Cardiac atrium fibroblast (primary cell): ENCODE measurements around a stretch of chr2.

DNA sequence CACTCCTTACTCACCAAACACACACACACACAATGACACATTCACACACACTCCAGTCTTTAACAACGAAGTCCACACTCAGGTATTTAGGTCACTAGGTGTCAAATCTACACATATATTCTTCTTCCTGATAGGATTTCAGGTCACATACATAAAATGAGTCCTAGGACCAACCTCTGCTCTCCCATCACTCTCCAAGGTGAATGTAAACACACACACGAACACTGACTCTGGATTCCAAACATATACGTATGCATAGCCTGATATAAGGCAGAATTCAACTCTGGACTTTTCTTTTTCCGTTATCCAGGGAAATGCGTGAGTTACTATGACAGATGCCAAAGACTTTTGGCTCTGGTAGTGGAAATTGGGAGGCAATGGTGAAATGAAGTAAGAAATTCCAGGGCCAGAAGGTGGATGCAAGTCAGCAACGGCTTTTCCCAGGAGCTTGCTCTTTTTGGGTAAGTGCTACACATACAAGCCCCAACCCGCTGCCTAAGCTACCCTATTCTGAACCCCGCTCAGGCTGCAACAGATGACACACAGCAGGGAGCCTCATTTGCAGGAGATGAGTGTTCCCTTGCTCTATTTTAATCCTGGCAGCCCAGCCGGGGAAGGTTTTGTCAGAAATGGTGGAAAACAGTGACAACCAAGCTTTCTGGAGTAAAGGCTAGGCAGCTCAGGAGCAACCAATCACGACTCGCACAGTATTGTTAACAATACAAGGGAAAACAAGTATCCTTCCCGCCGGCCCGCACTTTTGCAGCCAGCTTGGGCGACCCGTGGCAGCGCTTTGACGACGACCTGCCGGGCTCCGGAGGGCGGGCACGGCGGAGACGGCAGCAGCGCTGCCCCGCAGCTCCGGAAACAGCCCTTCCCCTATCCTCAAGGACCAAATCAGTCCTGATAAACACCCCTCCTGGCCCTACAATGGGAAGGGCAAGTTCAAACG is 659 bp upstream of the C2orf73 start:
- RAMPAGE, long total RNA: no peak

DNA sequence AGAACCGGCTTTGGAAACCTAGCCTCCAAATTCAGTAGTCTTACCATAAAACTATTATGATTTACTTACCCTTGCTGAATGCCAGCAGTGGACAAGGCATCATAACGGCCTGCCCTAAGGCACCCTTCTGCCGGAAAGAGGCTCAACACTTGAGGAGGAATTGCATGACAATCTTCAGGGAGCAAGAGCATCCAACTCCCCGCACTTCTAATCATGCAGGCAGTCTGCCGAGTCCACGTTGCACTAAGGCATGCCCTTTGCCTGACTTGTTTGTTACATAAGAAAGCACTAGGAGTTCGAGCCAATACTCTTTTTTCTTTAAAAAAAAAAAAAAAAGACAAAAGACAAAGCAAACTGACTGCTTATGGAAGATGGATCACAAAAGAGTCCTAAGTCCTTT is 17.9 kb upstream of the SPTBN1 start:
- RAMPAGE, long total RNA: no peak

- RAMPAGE, long total RNA: no peak
Observed at GRCh38 chr2:54573241-54573652, 117.1 kb downstream of the SPTBN1 start.

DNA sequence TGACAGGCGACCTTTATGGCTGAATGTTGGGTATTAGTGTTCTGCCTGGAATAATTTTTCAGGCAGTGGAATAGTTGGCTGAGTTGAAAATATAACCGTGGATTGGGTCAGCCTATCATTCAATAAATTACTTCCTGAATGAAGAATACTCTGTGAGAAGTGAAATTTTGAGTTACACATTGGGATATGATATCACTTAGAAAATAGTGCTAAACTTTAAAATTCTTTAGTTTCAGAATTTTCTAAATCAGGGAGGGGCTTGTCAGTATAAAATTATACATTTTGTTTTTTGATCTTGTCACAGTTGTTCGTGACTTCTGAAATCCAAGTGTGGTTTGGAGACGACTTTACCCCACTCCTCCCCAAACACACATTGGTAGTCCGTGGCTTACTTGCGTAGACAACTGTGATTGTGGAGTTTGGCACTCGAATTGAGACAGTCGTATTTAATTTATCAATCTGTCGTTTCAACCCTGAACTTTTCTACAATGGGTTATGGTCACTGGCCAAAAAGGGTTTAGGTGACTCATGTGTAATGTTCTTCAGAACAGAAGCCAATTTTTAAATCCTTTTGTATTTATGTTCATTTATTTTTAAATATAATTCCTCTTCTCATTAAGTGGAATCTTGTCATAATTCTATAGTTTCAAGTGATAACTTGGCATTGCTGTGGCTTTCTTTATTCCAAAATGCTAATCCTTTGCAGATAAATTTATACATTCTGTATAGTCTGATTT is 129.8 kb downstream of the SPTBN1 start:
- RAMPAGE, long total RNA: no peak

GRCh38 chr2:54618246-54618569 is 105.3 kb upstream of the EML6 start:
- RAMPAGE, long total RNA: no peak

DNA sequence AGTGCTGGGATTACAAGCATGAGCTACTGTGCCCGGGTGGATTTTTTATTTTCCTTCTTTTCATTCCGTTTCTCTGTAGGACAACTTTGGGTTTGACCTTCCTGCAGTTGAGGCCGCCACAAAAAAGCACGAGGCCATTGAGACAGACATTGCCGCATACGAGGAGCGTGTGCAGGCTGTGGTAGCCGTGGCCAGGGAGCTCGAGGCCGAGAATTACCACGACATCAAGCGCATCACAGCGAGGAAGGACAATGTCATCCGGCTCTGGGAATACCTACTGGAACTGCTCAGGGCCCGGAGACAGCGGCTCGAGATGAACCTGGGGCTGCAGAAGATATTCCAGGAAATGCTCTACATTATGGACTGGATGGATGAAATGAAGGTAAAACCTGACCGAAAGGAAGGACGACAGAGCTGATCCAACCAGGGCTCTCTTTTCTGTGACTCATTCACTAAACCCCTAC is 97.6 kb upstream of the EML6 start:
- RAMPAGE, long total RNA: no peak

GRCh38 chr2:54630163-54630586 is 93.3 kb upstream of the EML6 start:
- RAMPAGE, long total RNA: no peak

- RAMPAGE, long total RNA: no peak
Observed at GRCh38 chr2:54657560-54658065, 65.8 kb upstream of the EML6 start.

- RAMPAGE, long total RNA: no peak
Observed at GRCh38 chr2:54908456-54909137, 141.7 kb downstream of the RTN4 start.

DNA sequence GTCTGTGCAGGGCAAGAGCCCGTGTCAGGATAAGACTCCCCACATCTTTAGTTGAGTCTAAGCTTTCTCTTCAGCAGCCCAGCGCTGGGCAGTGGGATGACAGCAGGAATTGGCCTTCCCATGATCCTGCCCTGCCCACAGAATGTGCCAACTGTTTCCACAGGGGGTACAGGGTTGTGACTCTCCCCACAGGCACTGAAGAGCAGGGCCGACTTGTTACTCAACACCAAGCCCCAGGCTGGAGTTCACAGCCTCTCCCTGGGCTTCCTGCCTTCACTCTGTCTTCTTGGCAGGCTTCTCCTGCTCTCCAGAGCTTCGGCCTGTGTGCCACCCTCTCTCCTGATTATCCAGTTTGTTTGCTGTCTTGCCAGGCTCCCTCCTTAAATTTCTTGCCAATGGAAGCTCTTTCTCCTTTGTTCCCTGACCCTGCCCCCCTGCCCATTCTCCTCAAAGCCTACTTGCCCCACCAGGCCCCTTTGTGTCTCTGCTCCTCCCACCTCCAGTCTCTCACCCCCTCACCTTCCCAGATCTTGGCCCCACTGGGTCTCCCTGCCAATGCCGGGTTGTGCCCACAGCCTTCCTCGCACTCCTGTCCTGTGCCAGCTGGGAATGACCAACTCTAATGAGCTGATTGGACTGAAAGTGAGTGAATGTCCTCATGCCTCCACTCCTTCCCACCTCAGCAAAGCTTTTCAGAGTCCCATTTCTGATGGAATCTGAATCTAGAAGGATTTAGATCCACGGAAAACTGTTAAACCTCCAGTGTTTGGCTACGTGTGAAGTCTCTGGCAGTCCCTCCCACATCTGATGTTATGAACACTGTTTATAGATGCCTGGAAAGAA is 104.3 kb downstream of the RTN4 start:
- RAMPAGE, long total RNA: no peak

DNA sequence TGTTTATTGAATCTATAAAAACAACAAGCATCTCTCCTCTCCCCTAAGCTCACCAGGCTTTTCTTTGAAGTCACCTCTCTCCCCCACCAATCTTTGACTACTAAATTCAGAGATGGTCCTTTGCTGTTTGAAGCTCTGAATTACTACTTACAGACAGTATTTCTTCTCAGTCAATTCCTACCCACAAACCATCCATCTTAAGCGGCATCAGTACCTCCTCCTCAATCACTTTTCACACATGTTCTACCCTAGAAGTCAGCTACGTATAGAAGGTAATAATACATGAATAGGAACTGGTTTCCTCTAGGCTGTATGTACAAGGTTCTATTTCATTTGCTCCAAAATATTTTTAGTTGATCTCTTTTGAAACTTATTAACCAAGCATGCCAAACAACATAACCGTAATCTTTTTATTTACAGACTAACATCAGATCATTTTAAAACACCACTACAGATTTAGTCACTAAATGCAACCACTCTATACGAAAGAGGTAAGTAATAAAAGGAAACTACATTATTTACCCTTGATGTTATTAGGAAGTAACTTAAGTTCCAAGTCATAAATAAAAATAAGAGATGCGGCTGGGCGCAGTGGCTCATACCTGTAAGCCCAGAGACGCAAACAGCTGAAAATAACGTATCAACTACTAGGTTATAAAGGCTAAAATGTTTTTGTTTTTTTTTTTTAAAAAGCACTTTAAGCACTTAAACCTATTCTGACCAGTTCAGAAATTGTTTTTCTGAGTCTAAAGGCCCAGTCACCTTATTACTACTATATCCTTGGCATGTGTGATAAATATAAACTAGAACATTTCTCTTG is 69.4 kb downstream of the RTN4 start:
- RAMPAGE, long total RNA: no peak

DNA sequence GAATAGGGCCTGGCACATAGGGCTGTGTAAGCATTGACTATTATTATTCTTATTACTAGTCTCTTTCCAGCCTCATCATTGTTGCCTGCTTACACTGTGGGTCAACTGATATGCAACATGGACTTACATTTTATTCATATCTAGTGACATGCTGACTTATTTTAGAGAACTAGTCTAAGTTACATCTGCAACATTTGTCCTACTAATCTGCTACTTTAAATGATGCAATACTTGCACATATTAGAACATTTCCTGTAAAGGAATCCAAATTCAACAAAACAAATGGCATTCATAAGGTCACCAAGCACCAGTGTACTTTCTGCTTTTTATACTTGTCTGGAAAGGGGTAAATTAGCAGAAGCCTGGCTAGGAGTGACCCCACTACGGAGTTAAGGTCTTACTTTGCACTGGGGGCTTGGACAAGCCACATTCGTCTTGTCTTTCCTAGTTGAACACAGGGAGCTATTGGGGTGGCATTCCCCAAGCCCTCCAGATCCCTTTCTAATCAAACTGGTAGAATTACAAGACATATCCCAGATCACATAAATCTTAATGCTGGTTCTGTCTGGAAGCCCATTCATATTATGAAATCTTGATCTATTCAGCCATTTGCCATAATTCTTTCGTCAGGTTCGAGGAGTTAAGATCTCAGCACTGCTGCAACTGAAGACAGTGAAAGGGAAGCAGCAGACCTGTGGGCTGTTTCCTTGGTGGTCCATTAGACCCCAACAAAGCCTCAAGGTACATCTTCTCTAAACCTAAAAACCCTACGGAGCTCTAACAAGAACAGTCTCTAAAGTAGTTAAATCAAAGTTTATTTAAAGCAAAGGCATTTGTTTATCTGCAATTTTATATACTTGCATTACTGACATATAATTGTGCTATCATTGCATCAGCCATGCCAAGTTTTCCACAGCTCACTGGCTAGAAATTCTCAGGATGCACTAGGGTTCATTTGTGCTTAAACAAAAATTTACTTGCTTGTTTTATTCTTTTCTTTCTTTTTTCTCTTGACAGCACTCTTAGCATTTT is 49.9 kb upstream of the RTN4 start:
- RAMPAGE, long total RNA: no peak

- RAMPAGE, long total RNA: no peak
Observed at GRCh38 chr2:55232943-55233747, 657 bp downstream of the RPS27A start.

DNA sequence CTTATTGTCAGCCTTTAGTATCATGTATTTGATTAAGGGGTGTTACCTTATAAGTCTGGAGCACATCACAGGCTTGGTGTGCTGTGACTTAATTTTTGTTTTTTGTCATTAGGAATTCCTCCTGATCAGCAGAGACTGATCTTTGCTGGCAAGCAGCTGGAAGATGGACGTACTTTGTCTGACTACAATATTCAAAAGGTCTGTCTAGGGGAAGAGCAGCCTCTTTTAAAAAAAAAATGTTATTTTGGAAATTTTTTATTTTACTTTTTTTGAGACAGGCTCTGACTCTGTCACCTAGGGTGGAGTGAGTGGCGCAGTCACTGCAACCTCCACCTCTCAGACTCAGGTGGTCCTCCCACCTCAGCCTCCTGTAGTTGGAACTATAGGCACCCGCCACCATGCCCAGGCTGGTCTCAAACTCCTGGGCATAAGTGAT is 1.5 kb downstream of the RPS27A start:
- RAMPAGE, long total RNA: no peak

GRCh38 chr2:55416867-55417120 is 2.9 kb downstream of the CCDC88A start:
- RAMPAGE, long total RNA: no peak

GRCh38 chr2:55625948-55626733 is 8.7 kb upstream of the PPP4R3B start:
- RAMPAGE, long total RNA: no peak

DNA sequence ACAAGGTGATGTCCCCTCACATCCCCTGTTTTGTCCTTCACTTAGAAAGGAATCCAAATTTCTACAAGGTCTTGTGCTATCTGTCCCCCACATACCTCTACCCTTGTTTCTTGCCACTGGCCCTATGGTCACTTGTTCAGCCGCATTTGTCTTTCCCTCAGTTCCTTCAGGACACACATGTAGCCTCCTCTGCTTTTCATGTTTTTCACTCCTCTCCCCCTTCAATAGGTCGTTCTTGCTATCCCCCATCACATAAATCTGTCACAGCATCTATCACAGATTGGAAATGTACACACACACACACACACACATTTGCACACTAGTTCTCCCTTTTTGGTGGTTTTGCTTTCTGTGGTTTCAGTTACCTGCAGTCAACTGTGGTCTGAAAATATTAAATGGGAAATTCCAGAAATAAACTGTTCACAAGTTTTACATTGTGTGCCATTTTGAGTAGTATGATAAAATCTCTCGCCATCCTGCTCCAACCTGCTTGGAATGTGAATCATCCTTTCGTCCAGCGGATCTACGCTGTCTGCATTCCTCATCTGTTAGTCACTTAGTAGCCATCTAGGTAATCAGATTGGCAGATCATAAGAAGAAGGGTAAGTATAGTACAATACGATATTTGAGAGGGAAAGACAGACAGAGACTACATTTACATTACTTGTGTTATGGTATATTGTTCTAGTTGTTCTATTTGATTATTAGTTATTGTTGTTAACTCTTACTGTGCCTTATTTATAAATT is 85.9 kb upstream of the PNPT1 start:
- RAMPAGE, long total RNA: no peak

- RAMPAGE, long total RNA: no peak
Observed at GRCh38 chr2:55862592-55863315, 60.8 kb downstream of the EFEMP1 start.

DNA sequence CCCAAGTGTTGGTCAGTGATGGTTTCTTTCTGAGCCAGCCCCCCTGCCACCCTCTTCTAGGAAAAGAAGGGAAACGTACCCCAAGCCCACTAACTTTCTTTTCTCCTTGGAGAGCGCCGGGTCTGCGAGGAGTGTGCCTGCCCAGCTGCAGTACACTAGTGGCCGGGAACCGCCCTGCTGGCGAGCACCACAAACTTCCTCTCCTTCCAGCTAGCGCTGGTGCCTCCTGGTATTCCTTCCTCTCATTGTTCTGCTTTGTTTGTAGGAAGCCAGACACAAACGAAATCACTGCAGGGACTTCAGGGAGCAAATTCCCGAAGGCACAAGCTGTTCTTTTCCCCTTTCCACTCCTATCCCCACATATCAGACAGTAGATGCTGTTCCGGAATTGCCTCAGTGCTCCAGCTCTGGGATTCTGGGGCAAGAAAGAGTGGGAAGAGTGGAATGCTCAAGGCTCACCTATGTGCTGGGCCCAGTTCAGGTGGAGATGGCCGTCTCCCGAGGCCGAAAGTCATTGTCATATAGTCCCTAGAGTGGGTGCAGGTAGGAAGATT is 1.9 kb downstream of the CCDC85A start:
- RAMPAGE, long total RNA: no peak

DNA sequence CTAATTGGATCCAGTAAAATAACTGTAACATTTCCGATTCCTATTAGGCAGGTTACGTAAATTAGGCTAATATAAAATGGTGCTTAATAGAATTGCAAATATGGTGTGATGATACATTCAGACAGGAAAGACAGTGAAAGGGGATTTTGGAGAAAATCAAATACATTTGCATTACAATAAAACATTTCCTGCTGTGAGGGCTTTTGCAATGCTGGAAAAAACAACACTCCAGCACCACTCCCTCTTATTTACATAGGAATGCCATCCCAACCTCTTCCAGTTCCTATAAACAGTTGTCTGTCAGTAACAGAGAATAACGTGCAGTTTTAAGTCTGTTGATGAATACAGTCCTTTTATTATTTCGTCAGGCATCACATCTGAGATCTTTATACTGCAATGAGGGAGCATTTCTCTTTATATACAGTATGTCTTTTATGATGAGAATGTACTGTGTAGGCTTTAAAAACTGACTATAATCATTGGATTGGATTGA is 298.9 kb upstream of the FANCL start:
- RAMPAGE, long total RNA: no peak